Ascending aorta (tissue), 1 donor: Measurements from ENCODE around the genes MEDAG and ZAR1L.

DNA sequence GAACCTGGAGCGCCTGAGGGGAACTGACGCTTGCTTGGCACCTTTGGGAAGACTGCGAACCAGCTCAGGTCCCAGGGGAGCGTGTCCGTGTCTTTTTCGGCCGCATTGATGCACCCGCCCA lies 656 bp upstream of the FLT1 start:
- PRO-cap: no peak

DNA sequence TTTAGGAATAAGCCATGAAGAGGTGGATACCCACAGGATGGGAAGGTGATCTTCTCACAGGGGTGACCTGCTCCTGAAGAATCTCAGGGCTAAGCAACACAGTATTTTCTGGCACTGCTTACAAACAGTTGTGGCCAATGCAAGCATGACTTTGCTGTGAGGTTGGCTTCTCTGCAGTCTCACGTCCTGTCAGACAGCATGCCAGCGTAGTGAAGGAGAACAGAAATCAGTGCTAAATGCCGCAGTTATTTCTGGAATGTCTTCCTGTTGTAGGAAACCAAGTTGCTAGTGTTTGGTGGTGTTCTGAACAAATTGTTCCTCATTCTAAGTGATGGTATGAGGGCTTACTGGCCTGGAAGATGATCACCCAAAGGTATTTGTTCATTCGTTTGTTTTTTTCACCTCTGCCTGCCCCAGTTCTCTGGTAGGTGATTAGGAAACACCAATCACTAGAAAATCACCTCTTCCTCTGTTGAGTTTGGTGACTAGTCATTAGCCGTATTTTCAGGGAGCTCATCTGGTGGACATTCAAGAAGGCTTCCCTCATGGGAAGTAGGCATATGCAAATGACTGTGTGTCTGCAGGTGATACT lies 320.2 kb downstream of the MTUS2 start:
- PRO-cap: unidirectional peak, minus-strand start at position 82 of the sequence

DNA sequence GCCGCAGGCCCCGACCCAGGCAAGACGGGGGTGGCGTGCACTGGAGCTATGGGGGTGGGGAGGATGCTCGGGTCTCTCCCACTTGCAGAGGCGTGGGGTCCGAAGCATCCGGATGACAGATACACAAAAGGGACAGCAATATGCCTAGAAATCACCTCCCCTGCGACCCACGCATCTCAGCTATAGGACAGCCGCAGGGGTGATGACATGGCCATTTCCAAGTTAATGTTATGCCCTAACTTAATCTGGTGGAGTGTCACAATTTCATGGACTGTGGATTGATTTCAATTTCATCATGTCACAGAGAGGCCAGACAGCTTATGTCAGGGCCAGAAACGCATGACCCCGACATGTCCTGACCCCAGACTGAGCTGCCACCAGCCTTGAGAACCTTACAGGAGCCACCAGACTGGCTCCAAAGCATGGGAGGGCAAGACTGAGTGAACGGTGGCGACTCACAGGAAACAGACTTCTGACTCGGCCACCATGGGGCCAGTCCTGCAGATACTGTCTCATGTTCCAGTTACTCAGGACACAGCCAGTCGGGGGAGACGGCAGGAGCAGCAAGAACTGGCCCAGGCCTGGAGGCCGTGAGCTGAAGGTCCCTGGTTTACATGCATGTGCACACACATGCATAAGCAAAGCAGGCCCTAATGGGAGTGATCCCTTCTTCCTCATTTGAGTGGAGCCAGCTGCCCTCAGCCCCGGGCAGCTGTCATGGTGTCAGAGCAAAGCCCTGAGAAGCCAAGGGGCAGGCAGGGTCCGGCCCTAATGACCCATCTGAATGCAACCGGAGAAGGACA lies 82.2 kb downstream of the SLC7A1 start:
- PRO-cap: no peak

DNA sequence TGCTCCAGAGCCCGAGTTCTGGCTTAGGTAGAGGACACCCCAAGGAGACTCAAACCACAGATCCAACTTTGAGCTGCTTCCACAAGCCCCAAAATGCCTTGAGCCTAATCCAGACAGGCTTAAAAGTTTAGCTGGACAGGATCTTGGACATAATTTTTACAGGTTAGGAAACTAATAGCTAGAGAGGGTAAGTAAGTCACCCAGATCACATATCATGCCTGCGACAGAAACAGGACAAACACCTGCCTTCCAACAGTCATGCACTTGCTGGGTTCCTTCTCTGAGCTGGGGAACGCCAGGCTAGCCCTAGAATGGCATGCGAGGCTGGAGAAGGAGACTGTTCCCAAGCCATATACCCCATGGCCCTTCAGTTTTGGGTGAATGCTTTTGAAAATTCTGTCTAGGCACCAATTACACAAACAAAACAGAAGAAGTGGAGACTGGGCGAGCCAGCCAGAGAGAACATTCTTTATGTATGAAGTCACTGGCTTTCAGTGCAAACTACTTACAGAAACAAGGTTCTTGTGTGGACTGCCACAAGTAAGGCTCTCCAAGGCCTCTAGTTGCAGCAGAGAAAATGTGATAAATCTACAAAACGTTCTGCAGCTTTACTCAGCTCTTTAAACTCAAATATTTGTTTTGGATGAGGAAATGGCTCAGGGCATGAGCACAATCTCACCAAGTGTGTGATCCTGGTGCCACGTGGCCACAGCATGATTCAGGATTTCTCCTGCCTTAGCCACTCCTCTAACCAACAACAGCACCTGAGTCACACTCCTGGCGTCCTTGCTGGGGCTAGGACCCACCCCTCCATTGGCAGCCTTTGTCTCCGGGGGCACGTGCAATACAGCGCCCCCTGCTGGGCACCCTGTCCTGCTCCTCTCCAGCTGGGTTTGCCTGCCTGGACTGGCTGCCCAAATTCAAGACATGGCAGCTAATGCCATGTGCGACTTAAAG lies 73.4 kb upstream of the UBL3 start:
- PRO-cap: no peak

GRCh38 chr13:30341786-30342783 lies 34.7 kb upstream of the KATNAL1 start:
- PRO-cap: unidirectional peak, minus-strand start at chr13:30342251

GRCh38 chr13:30362585-30363216 lies 55.4 kb upstream of the KATNAL1 start:
- PRO-cap: no peak

DNA sequence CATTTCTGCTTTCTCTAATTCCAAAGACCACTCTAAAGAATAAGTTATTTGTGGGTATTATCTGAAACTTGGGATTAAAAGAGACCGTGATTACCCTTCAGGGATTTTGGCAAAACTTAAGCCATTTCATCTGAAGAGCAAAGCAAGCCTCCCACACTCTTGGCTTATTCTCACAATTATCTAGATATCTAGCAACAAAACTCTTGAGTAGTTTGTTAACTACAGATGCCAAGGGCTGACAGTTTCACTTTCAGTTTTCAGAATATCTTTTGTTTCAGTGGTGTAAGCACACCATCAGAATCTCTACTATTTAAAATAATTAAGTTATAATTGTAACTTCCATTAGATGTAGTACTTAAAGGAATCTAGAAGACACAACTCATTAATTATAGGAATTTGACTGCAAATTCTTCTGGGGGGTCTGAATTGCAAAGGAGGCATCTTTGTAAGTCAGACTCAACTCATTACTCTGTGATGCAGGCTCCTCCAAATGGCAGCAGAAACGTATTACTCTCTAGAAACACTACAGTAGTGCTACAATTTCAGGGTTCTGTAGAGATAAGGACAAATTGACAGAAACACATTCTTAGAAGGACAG lies 44.9 kb upstream of the USPL1 start:
- PRO-cap: no peak

DNA sequence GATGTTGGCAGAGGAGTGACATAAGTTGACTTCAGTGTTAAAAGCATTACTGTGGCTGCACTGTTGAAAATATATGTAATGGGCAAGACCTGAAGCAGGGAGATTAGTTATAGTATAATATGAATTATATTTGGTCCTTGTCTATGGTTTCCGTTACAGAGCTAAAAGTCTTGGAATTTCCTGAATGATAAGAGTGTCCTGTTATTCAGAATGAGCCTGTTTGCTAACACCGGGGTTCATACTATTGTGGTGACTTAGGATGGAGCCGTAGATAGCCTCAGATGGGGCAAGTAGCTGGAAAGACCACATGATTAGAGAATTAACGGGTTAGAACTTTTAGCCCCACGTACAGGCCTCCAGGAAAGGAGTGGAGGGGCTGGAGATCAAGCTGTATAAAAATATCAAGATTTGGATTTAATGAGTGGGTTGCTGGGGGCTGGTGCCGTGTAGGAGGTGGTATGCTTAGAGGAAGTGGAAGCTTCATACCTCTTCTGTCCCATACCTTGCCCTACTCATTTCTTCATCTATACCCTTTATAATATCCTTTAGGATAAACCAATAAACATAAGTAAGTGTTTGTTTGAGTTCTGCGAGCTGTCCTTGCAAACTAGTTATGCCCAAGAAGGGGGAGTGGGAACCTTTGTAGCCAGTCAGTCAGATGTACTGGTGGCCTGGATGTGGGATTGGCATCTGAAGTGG lies 5.8 kb downstream of the USPL1 start:
- PRO-cap: no peak

DNA sequence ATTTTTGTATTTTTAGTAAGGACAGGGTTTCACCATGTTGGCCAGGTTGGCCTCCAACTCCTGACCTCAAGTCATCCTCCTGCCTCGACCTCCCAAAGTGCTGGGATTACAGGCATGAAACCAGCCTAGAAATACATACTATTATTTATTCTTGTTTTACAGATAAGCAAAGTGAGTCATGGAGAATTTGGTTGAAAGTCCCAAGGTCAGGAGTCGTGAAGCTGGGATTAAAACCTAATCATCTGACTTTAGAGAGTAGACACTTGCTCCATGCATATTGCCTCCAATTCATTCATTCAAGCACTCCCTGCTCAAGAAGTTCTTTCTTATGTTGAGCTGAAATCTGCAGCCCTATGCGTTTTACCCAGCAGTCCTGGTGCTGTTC lies 4.2 kb downstream of the ALOX5AP start:
- PRO-cap: no peak

DNA sequence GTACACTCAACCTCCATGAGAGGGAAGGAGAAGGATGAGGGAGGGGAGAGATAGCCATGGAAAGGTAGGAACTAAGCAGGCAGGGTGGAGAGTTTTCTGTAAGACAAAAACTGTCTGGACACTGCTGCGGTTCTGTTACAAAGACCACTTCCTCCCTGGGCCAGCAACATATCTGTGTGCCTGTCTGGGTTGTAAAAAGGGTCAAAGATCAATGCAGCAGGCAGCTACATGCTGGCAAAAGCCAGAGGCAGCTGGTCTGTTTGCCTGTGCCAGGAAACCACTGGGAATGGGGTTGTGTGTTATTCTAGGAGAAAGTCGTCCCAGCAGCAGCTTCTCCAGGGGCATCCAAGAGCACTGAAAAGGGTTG lies 11.0 kb downstream of the ALOX5AP start:
- PRO-cap: no peak

DNA sequence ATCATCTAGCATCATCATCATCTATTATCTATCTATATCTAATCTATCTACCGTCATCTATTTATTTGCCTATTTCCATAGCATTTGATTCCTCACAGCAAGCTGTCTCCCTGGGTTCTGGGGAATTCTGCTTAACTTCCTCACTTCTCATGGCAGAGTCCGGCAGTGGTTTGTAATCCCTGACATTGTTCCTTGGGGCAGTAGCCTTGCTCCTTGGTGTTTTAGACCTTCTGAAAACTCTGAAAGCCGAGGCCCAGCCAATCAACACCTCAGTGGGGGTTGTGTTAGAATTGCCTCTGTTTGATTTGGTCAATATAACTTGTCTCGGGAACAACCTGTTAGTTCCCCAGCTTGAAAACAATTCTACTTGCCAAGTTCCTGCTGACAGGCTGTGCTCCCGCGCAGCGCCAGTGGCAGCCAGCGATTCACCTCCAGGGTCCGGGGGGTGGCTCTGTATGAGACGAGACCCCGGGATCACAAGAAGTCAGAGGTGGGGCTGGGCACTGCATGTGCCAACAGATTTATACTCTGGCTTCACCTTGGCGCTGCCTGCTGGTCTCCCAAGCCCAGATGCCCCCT lies 81.5 kb upstream of the MEDAG start:
- PRO-cap: no peak

- PRO-cap: unidirectional peak, minus-strand start at chr13:30848019
Measured at GRCh38 chr13:30847827-30848505, 58.1 kb upstream of the MEDAG start.

DNA sequence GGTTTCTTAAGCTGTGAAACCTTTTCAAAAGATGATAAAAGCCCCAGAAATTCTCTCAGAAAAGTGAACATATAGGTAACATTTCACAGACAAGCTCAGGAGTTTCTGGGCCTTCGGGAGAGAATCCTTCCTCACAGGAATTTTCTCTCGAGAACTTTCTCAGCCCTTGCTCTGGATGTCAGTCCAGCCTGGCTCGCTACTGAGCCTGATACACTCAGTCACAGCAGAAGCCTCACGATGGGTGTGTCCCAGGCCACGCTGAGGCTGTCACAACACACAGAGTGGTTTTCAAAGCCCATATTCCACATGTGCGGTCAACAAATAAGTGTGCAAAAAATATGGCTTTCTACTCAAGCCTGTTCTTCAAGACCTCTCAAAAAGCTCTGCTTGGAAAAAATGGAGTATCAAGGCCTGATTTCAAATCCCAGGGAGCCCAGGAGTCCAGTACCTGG lies 31.5 kb upstream of the MEDAG start:
- PRO-cap: no peak

DNA sequence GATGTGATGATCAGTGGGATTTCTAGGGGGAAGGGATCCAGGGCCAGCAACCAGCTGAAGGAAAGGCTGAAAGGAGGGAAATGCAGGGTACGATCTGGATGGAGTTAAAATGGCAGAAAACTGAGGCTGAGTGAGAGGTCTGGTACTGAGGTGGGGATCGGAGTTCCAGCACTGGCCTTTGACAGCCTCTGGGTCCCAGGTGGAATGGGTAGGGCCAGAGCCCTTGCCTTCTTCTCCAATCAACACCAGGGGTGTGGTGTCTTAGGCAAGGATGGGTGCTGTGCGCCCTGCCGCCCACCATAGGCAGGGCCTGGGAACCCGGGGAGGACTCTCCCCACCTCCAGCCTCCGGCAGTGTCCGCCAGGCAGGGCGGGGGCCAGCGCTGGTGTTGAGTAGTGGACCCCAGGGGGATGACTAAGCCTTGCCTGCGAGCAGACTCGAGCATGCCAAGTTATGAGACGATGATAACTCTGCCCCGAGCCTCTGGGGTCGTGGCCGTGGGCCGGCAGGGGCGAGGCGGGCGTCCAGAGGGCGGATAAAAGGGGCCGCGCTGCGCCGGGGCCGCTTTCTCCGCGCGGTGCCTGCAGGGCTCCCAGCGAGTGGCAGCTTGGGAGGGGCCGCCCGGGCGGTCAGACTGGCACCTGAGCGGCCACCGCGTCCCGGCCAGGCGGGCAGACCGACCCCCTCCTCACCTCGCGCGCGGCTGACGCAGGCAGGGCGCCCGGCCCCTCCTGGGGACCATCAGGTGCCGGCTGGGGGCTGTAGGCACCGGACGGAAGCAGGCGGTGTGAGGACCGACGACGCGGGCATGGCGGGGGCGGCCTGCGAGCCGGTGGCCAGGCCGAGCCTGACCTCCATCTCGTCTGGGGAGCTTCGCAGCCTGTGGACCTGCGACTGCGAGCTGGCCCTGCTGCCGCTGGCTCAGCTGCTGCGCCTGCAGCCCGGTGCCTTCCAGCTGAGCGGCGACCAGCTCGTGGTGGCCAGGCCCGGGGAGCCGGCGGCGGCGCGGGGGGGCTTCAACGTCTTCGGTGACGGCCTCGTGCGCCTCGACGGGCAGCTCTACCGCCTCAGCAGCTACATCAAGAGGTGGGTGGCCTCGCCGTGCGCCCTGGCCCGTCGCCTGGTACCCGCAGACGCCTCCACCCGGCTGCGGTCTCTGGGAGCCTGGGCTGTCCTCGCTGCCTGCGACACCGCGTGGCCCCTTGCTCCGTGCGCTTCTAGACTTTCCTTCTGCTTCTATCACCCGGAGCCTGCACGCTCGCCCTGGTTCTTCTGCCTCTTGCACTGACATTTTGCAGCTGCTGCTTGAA lies at the start of gene MEDAG:
MEDAG (plus strand) TSS at position 564 of the 1,310 bp plus-strand sequence.
- PRO-cap: bidirectional peak, plus-strand start at position 300 of the sequence, minus-strand start at position 206 of the sequence; bidirectional peak, plus-strand start at position 353 of the sequence, minus-strand start at position 355 of the sequence; bidirectional peak, plus-strand start at position 564 of the sequence, minus-strand start at position 604 of the sequence; bidirectional peak, plus-strand start at position 772 of the sequence, minus-strand start at position 705 of the sequence; unidirectional peak, minus-strand start at position 1,033 of the sequence

- PRO-cap: unidirectional peak, minus-strand start at chr13:30908489
Measured at GRCh38 chr13:30908230-30909043, 2.4 kb downstream of the MEDAG start.

DNA sequence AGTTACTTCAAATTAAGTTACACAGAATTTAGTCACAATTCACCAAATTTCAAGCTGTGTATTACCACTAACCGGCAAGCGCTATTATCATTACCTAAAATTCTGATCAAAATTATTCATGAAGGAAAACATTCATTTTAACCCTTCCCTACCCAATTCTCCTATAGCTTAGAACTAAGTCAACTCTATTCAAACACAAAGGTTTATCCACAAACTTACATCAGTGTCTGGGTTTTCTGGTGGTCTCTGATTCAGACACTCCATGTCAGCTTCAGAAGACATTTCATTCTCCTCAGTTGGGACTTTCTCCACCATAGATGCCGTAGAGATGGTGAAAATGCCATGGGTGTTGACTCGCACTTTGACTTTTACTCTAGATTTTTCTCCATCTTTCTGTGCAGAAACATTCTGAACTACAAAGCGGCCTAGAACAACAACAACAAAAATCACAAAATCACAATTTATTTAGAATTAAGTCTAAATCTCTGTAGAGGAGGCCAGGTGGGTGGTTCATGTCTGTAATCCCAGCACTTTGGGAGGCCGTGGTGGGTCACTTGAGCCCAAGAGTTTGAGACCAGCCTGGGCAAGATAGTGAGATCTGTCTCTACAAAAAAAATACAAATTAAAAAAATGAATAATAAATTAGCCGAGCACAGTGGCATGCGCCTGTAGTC lies 16.2 kb downstream of the HSPH1 start:
- PRO-cap: no peak

- PRO-cap: unidirectional peak, plus-strand start at chr13:32150479
Measured at GRCh38 chr13:32150312-32150599, 118.7 kb downstream of the FRY start.

DNA sequence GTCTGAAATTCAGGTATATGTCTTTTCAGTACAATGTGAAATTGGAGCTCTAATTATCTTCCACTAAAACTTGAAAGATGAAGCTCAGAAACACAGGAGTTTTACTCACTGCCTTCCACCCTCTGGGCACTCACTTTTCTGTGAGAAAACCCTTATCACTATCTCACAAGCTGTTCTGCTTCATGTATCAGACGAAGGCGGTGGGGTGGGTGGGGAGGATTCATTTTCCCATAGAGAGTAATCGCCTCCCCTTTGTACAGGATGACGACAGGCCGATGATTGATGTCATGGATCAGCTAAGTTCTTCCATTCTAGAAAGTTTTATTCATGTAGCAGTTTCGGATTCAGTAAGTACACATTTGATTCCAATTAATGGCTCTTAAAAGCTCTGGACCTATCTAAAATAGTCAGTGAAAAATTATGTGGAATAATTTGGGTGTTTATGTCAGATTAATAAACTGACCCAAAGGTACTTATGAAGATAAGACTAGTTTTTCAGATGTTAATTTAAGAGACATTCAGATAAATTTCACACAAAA lies 139.8 kb downstream of the ZAR1L start:
- PRO-cap: no peak

DNA sequence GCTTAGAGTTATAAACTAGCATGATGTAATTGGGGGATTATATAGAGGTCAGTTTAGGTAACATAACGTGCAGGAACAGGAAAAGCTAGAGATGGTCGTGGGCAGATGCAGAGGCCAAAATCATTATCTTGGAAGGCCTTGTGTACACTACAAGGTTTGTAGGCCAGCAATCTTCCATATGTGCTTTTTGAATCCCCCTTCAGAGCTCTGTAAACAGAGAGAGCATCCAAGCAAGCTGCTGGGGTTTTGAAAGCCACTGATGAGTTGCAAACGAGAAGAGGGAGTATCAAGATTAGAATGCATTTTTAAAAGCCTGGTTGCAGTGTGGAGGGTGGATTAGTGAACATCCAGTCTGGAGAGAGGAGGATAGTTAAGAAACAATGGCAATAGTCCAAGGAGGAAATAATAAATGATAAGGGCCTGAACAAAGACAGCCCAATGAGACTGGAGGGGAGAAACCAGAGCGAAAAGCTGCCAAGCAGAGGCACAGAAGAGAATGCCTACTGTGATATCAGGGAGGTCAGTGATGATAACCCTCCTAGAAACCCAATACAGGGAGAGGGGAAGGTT lies 109.6 kb downstream of the ZAR1L start:
- PRO-cap: no peak

DNA sequence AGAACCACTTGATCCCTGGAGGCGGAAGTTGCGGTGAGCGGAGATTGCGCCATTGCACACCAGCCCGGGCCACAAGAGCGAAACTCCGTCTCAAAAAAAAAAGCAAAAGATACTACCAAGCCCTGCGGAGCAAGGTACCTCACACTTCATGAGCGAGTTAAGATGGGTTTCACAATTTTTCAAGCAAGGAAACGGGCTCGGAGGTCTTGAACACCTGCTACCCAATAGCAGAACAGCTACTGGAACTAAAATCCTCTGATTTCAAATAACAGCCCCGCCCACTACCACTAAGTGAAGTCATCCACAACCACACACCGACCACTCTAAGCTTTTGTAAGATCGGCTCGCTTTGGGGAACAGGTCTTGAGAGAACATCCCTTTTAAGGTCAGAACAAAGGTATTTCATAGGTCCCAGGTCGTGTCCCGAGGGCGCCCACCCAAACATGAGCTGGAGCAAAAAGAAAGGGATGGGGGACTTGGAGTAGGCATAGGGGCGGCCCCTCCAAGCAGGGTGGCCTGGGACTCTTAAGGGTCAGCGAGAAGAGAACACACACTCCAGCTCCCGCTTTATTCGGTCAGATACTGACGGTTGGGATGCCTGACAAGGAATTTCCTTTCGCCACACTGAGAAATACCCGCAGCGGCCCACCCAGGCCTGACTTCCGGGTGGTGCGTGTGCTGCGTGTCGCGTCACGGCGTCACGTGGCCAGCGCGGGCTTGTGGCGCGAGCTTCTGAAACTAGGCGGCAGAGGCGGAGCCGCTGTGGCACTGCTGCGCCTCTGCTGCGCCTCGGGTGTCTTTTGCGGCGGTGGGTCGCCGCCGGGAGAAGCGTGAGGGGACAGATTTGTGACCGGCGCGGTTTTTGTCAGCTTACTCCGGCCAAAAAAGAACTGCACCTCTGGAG lies at the start of gene ZAR1L:
ZAR1L (minus strand) TSS at position 603 of the 904 bp plus-strand sequence.
- PRO-cap: bidirectional peak, plus-strand start at position 748 of the sequence, minus-strand start at position 664 of the sequence